HL-60 (cell line): ENCODE results near the gene GBP7.

DNA sequence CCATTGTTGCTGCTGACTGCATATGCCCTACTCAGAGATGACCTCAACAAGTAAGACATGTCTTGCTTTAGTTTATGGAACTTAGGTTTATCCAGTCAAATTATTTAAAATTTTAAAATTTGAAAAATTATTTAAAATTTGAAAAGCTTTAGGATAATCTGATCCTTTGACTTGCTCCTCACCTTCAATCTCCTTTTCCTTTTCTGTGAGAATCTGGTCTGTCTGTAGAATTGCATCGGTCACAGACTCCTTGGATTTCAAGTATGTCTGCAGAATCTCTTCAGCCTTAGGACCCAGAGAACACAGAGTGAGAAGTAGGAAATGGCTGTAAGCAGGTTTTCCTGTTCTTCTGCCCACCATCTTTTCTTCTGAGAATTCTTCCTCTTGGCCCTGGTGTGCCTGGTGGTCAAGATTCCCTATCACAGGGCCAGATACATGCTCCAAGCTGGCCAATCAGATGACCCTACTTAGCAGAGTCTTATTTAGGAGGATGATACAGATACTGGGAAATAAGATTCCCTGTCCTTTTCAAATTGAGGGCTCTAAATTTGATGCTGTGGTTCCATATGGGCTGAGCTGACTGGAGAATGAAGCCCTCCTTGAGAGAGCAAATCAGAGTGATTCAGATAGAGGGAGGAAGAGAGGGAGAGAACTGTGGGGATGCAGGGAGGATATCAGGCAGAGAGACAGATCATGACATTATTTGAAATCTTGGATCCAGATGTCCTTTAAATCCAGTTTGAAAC, 13.3 kb downstream of the GBP3 start:
- RRBS = no CpG with 5 or more reads among the region's 1 CpG

GRCh38 chr1:89175679-89176478, at the start of gene GBP7:
Gene GBP7 (minus strand): TSS chr1:89176003.
- RRBS = no CpG with 5 or more reads among the region's 2 CpGs

GRCh38 chr1:89516036-89516547, 8.5 kb upstream of the LRRC8B start:
- RRBS = no CpG with 5 or more reads among the region's 4 CpGs

DNA sequence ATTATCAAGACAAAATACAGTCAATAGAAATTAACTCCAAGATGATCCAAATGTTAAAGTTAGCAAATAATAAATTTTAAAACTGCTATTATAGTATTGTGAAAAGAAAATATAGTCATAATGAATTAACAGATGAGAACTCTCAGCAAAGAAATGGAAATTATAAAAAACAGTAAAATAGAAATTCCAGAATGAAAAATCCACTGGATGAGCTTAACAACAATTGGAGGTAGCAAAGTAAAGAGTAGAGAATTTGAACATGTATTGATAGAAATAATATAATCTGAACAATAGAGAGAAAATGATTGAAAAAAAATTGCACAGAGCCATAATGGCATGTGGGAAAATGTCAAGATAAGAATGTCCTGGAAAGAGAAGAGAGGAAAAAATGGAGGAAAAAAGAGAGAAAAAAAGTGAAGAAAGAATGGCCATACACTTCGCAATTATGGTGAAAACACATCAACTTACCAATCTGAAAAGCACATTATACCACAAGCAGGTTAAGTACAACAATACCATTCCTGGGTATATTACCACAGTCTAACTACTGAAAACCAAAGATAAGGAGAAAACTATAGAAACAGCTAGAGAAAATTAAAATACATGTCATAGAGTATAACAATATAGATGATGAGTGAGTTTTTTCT, 12.2 kb downstream of the LRRC8C start:
- RRBS = no CpG with 5 or more reads among the region's 1 CpG

GRCh38 chr1:89739975-89740211, 80.9 kb upstream of the LRRC8D start:
- RRBS = no CpG with 5 or more reads among the region's 1 CpG

GRCh38 chr1:89842927-89843282, 22.1 kb downstream of the LRRC8D start:
- RRBS = no CpG with 5 or more reads among the region's 5 CpGs

DNA sequence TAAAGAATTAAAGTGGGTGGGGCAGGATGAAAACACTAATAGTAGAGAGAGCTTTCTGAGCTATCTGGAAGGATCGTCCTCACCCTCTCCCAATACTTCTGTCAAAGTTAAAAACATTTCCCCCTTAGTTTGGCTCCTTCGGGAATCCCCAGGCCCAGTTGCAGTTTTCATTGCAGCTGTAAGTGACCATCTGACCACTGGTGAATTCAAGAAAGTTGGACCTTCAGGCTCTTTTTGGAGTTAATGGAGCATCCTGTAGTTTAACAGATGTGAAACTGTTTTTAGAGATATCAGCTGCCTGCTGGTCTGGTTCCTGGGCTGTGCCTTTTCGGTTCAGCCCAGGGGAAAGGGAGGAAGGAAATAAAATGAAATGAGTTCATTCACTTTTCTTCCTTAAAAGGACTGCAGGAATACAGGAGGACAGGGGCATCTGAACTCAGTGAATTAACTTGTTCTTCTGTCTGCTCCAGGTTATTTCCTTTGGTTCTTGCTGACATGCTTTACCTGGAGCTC, 83.3 kb downstream of the LRRC8D start:
- RRBS = no CpG with 5 or more reads among the region's 3 CpGs

DNA sequence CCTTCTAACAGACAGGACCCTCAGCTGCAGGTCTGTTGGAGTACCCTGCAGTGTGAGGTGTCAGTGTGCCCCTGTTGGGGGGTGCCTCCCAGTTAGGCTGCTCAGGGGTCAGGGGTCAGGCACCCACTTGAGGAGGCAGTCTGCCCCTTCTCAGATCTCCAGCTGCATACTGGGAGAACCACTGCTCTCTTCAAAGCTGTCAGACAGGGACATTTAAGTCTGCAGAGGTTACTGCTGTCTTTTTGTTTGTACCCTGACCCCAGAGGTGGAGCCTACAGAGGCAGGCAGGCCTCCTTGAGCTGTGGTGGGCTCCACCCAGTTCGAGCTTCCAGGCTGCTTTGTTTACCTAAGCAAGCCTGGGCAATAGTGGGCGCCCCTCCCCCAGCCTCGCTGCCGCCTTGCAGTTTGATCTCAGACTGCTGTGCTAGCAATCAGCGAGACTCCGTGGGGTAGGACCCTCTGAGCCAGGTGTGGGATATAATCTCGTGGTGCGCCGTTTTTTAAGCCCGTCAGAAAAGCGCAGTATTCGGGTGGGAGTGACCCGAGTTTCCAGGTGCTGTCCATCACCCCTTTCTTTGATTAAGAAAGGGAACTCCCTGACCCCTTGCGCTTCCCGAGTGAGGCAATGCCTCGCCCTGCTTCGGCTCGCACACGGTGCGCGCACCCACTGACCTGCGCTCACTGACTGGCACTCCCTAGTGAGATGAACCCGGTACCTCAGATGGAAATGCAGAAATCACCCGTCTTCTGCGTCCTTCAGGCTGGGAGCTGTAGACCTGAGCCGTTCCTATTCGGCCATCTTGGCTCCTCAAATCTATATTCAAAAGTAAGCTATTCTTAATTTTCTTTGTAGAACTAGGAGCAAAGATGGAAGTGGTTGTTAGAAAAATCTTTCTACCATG, 224.4 kb downstream of the ZNF326 start:
- RRBS = no CpG with 5 or more reads among the region's 27 CpGs

DNA sequence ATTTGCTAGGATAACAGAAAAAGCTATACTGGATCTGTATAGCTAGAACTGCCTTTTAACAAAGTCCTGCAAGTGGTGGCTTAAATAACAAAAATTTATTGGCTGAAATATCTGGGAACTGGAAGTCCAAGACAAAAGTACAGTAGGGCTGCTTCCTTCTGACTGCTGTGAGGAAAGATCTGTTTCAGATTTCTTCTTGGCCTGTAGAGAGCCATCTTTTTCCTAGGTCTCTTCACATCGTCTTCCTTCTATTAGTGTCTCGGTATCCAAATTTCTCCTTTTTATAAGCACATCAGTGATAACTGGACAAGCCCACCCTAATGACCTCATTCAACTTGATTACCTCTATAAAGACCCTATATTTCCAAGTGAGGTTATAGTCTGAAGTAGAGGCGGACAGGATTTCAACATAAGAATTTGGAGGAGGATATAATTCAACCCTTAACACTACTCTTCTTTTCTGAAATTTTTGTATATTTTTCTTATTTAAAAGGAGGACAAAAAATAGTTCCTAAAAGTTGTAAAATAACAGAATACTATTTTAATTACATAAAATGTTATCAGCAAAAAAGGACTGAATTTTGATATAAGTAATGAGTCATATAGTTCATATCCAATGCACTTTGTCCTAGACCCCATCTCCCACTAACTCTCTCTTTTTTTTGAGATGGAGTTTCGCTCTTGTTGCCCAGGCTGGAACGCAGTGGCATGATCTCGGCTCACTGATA, 56.6 kb downstream of the ZNF644 start:
- RRBS = no CpG with 5 or more reads among the region's 6 CpGs

- RRBS = no CpG with 5 or more reads among the region's 5 CpGs
These were observed 52.6 kb downstream of the ZNF644 start for GRCh38 chr1:90969057-90969832.

GRCh38 chr1:91006560-91007468, 15.0 kb downstream of the ZNF644 start:
- RRBS = no CpG with 5 or more reads among the region's 7 CpGs

GRCh38 chr1:91020940-91021849, 640 bp downstream of the ZNF644 start:
- RRBS = 0% methylated on average over 3 of the region's 51 CpGs

DNA sequence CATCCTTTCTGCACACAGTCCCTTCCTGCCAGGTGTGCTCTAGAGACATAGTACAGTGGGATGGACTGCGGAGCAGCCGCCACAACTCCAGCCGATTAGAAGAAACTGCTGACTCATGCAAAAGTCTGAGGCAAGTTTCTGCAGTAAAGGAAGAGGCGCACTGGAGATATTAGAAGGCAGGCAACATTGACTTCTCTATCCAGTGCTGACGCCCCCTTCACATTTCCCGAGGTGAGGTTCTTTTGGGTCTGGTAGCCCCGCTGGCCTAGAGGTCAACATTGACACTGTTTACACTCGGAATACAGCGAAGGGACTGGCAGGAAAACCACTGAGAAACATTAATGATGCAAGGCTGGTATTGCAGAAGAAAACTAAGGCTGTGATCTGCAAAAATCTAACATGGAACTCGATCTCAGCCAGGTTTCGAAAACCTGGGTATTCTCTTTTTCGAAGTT, 90.6 kb downstream of the CDC7 start:
- RRBS = no CpG with 5 or more reads among the region's 12 CpGs

DNA sequence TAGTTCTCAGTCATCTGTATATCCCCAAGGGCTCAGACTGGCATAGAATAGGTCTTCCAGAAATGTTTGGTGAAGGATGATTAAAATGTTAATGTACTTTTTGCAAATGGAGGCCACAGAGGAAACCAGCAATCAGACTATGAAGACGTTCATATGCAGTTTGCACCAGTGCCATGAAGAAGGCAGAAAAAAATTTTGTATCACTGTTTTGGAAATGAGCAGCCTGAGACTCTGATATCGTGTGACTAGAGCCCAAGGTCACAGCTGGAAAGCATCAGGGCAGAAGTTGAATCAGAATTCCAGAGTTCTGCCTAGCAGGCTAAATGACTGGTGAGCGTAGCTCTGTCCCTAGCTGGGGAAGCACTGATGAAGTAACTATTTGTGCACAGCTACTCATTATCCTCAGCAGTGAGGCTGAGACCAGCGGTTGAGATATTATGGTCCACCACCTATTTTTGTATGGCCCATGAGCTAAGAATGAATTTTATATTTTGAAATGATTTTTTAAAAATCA, 186.4 kb downstream of the TGFBR3 start:
- RRBS = no CpG with 5 or more reads among the region's 4 CpGs

- RRBS = no CpG with 5 or more reads among the region's 7 CpGs
These were observed 159.9 kb downstream of the TGFBR3 start for GRCh38 chr1:91725855-91726662.

DNA sequence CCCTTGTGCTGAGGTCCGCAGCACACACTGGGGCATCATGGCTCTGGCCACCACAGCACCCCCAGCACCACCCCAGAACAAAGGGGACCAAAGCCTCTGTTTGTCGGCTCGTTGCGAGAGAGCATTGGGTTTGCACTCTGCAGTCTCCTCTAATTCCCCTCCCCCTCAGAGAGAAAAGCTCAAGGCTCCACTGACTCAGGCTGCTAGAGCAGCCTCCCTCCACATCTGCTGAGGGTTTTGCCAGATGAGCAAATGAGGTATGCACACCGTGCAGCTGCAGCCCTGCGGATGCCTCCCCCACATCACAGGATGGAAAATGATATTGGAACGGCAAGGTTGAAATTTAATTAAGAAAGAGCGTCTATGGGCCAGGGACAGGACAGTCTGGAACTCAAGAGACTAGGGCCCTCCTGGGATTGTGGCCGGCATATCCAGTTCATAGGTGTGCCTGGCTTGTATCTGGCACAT, 154.6 kb downstream of the TGFBR3 start:
- RRBS = no CpG with 5 or more reads among the region's 9 CpGs

DNA sequence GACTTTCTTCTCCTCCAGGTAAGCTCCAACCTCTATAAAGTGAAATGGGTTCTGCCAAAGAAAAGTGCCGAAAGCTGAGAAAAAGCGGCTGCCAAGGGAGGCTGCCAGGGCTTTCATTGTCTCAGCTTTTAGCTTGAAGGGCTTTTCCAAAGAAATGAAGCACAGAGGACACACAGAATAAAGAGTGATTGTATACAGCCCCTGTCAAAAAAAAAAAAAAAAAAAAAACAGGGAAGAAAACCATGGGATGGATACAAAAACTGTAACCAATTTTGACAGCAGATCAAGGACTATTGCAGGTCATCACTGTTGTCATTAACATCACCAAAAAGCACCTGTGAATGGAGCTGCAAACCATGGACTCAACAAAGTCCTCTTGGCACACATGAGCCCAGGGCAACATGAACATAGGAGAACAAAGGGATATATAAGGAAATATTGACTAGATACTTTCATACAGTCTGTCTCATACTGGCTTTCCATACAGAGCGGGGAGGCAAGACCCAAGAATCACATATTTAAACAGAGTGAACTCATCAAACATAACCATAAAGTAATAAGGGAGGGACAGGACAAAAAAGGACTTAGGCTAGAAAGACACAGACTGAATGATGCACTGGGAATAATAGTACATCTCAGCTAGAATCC, 126.6 kb downstream of the TGFBR3 start:
- RRBS = no CpG with 5 or more reads among the region's 3 CpGs

GRCh38 chr1:91826110-91826664, 59.8 kb downstream of the TGFBR3 start:
- RRBS = no CpG with 5 or more reads among the region's 8 CpGs

DNA sequence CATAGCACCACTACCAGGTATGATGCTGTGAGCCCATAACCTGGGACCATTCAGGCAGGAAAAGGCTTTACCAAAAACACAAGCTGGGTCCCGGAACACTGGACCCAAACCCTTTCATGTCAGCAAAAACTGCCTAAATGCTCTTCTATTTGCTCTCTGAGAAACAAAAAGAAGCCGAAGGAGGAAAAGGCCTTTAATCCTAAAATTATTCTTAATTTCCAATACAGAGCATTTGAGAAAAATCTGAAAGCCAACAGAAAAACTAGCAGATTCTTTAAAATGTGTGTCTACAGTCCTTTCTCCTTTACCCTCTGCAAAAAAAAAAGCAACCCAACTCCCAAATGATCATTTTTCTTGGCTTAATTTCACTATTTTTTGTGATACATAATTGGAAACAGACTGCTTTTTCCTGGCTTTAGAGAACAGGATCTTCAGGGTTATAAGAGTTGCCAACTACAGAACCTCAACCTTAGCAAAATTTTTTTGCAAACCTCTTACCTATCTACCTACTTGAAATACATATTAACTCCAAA, 9.3 kb downstream of the TGFBR3 start:
- RRBS = no CpG with 5 or more reads among the region's 2 CpGs

DNA sequence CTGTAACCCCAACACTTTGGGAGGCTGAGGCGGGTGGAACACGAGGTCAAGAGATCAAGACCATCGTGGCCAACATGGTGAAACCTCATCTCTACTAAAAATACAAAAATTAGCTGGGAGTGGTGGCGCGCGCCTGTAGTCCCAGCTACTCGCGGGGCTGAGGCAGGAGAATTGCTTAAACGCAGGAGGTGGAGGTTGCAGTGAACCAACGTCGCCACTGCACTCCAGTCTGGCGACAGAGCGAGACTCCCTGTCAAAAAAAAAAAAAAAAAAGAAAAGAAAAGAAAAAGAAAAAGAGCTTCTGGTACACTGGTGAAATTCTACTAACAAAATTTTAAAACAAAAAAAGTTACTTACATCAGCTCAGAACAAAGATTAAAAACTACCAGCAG, 1.4 kb downstream of the EVI5 start:
- RRBS = no CpG with 5 or more reads among the region's 13 CpGs